ENCODE data around the genes PIK3CA and KLHL24.

DNA sequence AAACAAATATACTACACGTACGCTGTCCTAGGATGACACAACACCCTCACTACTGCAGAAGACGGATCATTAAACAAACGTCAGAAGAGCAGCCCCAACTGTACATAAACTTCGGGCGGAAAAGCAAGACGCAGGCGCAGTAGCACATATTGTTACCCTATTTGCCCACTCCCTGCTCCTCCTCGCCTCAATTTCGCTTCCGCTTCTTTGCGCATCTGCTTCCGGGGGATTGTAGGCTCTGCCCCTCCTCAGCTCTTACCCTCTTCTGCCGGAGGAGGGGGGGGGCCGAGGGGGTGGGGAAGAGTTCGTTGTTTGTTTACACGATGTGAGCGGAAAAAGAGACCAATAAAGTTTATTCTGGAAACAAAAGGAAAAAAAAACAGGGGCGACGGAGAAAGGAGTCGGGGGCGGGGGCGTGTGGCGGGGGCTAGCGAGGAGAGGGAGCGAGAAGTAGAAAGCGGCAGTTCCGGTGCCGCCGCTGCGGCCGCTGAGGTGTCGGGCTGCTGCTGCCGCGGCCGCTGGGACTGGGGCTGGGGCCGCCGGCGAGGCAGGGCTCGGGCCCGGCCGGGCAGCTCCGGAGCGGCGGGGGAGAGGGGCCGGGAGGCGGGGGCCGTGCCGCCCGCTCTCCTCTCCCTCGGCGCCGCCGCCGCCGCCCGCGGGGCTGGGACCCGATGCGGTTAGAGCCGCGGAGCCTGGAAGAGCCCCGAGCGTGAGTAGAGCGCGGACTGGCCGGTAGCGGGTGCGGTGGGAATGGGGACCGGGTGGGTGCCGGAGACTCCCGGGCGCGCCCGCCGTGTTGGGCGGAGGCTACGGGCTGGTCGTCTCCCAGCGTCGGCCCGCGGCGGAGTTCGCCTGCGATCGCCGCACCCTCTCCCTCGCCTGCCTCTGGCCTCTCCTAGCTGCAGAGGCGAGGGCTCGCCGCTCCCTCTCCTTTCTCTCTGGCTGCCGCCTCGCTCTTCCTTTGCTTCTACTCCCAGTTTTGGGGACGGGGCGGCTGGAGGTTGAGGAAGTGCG, at the start of gene PIK3CA:
Gene PIK3CA, plus strand, starts transcription at position 463 of the 1,014 bp plus-strand sequence.
- PRO-cap: bidirectional peak, plus-strand start at position 190 of the sequence, minus-strand start at position 113 of the sequence; unidirectional peak, plus-strand start at position 463 of the sequence; unidirectional peak, plus-strand start at position 523 of the sequence; unidirectional peak, plus-strand start at position 579 of the sequence; bidirectional peak, plus-strand start at position 844 of the sequence, minus-strand start at position 887 of the sequence; bidirectional peak, plus-strand start outside the sequence, minus-strand start at position 940 of the sequence

DNA sequence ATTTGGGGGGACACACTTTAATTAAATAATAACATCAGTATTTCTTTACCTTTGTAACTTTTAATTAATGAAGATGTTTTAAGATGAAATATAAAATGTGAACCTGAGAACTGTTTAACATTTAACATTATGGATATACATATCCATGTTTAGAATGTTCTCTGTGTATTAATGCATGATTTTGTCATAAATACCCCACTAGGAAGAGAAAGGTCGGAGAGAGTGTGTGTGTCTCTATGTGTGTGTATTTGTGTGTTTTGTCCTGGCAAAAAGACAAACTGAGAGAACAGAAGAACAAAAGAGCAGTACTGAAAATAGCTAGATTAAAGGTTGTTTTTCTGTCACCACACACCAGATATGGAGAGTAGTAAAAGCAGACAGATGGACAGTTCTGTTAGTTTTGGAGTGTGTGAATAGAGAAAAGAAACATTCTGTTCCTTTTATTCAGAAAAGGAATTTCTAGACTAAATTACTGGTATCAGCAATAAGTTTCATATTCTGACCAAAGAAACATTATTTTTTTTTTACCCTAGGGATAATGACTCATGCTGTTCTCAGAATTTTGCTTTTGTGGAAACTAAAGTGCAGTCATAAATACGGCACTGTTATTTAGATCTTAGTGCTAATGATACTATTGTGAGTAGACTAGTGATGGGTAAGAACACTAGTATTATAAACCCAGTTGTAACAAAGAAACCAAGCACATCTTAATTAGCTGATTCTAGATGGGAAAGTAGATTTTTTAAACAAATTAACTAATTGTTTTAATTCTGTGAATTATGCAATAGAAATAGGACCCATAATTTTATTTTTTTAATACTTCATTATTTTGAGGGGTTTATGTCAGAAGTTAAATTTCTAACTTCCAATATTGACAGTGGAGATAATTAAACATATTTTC, 32.9 kb downstream of the PIK3CA start:
- PRO-cap: no peak

GRCh38 chr3:179404113-179404940, 46.9 kb downstream of the GNB4 start:
- PRO-cap: no peak

DNA sequence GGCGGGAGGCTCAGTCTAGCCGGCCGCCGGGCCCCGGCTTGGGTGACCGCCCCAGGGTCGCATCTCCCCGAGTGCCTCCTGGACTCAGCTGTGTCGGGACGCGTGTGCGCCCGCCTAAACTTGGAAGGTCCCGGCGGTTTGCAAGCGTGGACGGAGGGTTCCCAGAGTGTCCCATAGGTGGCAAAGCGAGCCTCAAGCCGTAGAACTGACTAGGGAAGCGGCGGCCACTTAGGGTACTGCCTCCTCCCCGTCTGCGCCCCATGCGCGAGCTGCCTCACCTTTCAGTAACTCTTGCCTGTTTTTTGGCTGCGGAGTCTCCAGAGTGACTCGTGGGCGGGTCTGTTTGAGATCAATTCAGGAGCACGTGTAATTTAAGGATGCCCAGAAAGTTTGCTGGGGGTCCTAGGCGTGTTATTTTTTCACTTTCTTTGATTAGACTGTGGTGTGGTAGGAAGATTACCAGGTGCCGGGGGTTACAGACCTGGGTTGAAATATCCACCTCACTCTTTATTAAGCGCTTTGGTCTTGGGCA, 749 bp downstream of the ACTL6A start:
- PRO-cap: unidirectional peak, minus-strand start at position 207 of the sequence

DNA sequence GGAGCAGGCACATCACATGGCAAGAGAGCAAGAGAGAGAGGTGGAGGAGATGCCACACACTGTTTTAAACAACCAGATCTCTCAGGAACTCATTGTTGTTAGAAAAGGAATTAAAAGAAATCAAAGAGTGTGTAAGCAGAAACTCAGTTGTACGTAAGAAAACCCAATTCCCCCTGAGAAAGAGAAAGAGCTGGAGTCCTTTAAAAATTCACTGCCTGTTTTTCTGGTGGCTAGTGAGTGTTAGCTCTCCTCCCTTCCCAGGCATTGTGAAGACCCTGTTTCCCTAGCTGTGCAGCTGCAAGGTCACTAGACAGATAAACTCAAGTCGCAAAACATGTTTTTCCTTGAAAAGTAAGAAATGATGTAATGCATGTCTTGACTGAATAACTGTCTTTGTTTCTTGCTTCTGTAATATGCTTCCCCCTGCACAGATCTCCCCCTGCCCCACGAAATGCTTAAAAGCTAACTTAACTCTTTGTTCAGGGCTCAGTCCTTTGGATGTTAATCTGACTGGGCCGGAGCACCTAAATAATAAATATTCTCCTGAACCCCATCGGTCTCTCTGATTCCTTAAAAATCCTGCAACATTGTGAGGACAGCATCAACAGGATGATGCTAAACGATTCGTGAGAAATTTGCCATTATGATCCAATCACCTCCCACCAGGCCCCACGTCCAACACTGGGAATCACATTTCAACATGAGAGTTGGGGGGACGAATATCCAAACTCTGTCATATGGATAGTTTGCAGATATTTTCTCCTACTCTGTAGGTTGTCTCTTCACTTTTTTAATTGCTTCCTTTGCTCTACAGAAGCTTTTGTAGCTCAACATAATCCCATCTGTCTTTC, 22.7 kb downstream of the NDUFB5 start:
- PRO-cap: no peak

DNA sequence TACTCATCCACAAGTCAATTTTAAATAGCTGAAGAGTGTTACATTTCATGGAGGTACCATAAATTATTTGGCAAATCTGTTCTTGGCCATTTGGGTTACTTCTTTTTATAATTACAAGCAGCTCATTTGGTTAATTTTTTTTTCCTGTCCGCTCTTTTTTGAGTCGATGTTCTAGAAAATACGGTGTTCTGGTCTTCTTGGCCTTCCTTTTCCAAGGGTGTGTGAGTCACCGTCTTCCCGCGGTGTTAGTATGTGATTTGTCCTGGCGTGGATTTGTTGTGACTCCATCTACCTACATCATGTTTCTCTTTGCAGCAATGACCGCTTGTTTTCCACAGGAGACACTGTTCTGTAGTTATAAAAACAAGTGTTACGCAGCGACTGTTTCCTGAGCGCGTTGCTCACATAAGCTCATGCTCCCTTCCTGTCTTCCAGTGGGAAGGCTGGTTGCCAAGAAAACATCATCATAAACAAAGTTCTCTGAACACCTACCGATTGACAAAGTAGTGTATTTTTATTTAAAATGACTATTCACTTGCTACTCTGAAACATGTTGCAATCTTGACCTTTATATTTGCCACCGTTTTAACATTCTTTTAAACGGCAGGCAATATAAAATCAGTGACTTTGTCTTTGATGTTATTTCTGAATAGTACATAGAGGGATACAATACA, 18.9 kb downstream of the USP13 start:
- PRO-cap: no peak

GRCh38 chr3:179956398-179956951, 80.3 kb downstream of the PEX5L start:
- PRO-cap: no peak

GRCh38 chr3:180611394-180611946, 9.5 kb downstream of the TTC14 start:
- PRO-cap: no peak

DNA sequence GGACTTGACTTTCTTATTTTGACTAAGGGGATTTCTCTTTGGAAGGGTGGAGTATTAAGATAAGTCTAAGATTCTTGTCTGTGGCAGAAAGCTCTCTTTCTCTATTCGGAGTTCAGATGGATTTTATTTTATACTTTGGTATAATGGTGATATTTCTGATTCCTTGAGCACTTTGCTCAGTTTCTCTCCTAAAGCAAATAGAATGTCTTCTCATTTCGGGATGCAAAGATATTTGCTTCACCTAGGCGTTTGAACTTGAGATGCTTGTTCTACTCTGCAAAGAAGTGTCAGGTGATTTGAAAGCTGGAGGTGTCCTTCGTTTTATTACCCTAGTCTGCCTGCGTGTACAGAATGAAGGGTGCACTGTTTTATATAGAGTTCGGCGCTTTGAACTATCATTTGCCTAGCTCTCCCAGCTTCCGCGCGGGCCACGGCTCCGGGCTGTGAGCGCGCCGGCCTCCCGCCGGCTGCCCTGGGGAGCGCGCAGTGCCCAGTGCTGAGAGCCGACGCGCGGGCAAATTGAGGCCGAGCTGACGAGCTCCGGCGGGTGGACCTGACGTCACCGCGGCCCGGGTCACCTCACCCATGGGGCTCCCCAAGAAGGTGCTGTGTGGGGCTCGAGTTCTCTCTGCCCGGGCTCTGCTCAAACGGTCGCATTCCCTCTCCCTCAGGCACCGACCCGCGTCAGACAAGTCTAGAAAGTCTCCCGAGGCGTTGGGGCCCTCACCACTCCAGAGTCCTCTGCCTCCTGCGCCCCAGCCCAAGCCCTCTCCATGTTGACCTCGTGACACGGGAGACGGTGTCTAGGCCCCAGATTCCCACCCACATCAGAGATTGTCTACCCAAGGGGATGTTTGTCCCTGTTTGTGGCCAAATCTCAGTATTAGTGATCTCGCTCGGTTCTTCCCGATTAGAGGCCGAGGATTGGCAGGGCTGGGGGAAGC, 7.5 kb downstream of the SOX2 start:
- PRO-cap: no peak

DNA sequence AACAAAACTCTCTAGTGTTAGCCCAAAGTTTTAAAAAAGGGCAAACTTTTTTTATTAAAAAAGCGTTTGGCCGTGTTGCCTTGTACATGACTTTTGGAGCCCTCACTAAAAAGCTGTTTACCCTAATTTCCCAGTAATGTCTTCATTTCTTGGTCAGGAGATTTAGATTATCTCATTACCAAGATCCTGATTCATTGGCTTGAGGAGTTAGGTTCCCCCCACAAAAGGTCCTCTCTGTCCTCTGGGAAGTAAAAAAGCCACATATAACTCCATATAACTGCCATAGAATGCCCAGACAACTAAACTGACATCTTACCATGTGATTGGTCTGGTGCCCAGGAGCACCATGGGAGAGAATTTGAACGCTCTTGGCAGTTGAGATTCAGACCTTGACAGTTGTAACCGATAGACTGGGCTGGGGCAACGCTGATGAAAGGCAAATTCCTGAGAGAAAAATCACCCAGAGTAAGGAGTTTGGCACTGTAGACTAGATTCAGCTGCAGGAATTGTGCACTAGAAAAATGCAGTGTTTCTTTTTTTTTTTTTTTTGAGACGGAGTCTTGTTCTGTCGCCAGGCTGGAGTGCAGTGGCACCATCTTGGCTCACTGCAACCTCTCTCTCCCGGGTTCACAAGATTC, 240.4 kb downstream of the SOX2 start:
- PRO-cap: no peak

GRCh38 chr3:182241657-182242580, 530.2 kb downstream of the SOX2 start:
- PRO-cap: no peak

GRCh38 chr3:182682511-182683279, 110.6 kb upstream of the ATP11B start:
- PRO-cap: no peak

DNA sequence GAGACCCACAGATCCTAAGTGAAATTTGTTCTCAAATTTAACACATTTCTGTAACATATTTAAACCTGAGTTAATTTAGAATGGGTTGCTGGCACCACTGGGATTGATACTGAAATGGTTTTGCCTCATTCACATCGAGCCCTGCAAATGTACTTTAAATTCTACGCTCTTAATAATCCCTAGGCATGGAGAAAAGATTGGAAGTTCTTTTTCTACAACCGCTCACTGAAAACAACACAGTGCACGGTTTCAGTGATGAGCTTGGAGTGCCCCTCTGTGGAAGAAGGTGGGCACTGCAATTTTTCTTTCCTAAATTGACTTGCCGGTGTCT, 109.9 kb upstream of the ATP11B start:
- PRO-cap: no peak

GRCh38 chr3:182716295-182716775, 77.0 kb upstream of the ATP11B start:
- PRO-cap: no peak

GRCh38 chr3:182895633-182896265, 84.6 kb downstream of the DCUN1D1 start:
- PRO-cap: no peak

DNA sequence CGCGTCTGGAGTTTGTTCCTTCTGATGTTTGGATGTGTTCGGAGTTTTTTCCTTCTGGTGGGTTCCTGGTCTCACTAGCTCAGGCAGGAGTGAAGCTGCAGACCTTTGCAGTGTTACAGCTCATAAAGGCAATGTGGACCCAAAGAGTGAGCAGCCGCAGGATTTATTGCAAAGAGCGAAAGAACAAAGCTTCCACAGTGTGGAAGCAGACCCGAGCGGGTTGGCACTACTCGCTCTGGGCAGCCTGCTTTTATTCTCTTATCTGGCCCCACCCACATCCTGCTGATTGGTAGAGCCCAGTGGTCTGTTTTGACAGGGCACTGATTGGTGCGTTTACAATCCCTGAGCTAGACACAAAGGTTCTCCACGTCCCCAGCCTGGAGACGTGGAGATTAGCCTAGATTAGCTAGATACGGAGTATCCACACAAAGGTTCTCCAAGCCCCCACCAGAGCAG, 3.8 kb upstream of the MCCC1 start:
- PRO-cap: no peak

DNA sequence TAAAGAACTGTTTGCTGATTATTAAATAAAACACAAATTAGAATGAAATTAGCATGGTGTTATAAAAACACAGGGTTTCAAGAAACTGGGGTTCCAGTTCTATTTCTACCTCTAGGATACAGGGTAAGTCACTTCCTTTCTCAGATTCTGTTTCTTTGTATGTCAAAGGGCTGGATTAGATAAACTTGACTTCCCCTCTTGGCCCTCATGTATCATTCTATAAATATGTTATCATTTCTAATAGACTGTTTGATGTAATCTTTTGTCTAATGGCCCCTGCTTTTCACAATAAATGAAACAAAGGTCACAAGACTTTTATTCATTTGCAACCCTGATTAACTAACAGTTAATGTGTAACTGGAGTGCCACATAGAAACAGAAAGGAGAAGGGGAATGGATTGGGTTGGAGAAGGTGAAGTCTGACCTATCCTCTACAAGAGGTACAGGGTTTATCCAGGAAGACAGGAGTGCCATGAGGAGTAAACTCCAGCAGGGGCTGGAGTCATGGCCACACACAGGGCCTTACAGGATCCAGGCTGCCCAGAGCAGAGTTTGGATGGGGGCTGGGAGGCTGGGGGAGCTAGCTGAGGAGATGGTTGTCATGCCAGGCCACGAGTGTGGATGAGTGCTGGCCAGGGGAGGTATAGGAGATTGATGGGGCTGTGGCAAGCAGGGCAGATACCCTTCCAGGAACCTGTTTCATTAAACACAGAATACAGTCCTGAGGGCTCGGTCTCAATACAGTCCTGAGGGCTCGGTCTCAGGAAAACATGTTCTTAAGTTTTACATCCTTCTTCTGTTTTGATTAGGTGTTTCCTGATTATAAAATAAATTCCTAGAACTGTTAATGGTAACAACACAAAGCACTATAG, 7.9 kb upstream of the B3GNT5 start:
- PRO-cap: no peak

GRCh38 chr3:183307529-183308227, 54.6 kb downstream of the B3GNT5 start:
- PRO-cap: no peak

DNA sequence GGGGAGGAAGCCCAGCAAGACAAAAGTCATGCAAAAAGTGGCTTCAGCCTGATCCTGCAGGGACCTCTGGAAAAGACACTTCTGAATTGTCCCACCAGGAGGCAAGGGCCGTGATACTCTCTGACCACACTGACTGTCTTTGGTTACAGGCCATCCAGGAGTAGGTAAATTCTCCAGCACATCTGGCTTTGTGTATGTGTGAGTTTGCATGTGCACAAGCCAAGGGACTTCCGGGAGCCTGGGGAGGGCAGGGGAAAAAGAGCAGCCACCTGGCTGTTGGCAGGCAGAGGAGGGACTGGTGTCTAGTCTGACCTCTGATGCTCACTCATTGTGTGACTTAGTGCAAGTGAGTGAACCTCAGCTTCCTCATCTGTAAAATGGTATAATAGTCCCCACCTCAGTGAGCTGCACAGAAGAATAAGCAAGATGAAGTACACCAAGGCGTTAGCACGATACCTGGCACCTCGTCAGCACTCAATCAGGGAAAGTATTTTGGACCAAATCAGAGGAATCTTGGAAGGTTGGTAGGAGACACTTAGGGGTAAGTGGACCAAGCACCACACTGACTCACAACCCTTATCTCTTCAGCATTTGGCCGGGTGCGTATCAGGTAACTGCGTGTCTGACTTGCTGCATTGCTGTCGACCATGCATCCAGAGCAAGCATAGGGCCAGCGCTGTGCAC, 19.2 kb downstream of the KLHL6 start:
- PRO-cap: no peak

DNA sequence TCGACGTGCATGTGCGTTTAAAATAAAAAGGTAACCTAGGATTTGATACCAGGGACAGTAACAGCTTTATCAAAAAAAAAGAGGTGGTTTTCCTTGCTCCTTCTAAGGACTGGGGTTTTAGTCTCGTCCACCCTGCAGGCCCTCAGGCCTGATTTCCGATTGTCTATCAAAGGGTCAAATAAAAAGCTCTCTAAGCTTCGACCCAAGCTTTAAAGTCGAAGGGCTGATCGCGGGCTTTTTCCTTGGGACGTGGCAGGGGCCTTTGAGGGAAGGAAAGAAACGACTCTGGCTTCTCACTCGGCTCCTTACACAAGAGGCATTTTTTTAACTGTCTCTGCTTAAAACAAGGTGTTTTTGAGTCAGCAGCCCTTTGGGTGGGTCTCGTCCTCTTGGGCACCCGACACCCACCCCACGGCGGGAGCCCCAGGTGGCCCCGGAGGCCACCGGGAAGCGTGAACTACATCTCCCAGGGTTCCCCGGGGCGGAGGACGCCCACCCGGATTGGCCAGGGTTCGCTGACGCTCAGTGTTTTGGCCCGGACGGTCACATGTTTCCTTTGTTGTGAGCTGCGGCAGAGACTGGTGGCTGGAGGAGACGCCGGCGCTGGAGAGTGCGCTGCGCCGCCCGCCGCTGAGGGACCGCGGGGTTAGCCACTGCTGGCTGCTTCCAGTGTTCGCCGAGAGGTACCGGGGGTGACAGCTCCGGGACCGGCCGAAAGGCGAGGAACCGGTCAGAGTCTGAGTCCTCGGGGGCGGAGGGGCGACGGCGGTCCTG, at the start of gene KLHL24:
Gene KLHL24, plus strand, starts transcription at position 559 of the 774 bp plus-strand sequence.
- PRO-cap: bidirectional peak, plus-strand start at position 574 of the sequence, minus-strand start at position 454 of the sequence

Data from Metastatic Lung Carcinoma in the Adrenal Gland (tissue), 1 donor.